ENCODE measurements around a stretch of chr3.

DNA sequence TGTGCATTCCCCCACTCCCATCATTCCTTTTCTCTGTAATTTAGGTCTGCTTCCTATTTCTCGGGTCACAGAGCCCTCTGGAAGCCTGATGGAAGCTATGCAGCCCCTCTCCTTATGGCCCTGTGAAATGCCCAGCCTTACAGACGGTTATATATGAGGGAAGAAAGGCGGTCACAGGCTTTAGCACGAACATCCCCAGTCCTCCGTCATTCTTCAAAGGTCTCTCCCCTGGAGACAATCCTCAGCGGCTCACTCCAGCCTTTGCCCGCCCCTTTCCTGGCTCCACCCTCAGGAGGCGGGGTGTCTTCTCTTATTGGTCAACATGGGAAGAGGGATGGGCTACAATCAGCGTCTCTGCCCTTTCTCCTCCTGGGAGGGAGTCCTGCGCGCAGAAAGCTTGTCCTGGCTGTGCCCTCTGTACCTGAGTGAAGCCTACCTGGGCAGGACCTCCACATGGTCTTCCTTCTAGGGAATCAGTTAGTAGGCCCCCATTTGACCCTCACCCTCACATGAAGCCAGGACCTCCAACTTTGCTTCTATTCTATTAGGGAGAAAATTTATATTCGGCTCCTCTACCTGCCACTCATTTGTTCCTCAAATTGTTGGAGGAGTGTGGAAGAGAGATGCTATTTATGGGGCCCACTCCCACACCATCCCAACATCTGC is 113.0 kb upstream of the SLC6A11 start:
- RRBS = no CpG with 5 or more reads among the region's 12 CpGs

GRCh38 chr3:10769026-10769341 is 47.0 kb upstream of the SLC6A11 start:
- RRBS = no CpG with 5 or more reads among the region's 6 CpGs

- RRBS = no CpG with 5 or more reads among the region's 4 CpGs
Measured at GRCh38 chr3:10994362-10994808, 1.8 kb downstream of the SLC6A1 start.

- RRBS = no CpG with 5 or more reads among the region's 2 CpGs
Measured at GRCh38 chr3:11005844-11006193, 13.3 kb downstream of the SLC6A1 start.

- RRBS = no CpG with 5 or more reads among the region's 5 CpGs
Measured at GRCh38 chr3:11131276-11131741, 23.0 kb upstream of the HRH1 start.

GRCh38 chr3:11288581-11289021 is 16.4 kb downstream of the ATG7 start:
- RRBS = no CpG with 5 or more reads among the region's 3 CpGs

GRCh38 chr3:11391129-11391530 is 118.9 kb downstream of the ATG7 start:
- RRBS = no CpG with 5 or more reads among the region's 2 CpGs

DNA sequence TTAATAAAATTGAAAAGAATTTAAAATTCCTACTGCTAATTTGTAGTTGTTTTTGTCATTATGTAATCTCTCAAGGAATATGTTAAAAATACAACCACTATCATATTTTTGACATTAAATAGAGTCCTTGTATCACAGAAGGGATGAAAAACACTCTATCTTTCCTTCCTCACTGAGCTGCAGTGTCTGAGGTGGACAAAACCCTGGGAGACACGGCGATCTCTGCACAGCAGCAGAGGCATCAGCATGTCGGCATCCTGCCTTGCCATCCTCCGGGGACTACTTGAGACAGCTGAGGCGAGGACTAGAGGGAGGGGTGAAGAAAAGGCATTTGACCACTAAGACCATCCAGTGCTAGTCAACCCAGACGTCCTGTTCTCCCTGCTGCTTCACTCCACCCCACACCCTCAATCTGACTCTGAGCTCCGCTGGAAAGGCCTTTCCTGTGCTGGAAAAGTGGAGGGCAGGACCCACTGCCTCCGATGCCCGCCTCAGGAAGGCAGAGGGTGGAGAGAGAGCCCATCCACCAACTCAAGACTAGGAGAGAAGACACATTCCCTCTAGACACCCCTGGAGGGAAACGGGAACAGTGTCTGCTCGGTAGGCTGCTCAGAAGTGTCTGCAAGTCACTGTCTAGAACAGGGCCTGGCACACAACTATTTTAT is 67.3 kb downstream of the VGLL4 start:
- RRBS = no CpG with 5 or more reads among the region's 11 CpGs

DNA sequence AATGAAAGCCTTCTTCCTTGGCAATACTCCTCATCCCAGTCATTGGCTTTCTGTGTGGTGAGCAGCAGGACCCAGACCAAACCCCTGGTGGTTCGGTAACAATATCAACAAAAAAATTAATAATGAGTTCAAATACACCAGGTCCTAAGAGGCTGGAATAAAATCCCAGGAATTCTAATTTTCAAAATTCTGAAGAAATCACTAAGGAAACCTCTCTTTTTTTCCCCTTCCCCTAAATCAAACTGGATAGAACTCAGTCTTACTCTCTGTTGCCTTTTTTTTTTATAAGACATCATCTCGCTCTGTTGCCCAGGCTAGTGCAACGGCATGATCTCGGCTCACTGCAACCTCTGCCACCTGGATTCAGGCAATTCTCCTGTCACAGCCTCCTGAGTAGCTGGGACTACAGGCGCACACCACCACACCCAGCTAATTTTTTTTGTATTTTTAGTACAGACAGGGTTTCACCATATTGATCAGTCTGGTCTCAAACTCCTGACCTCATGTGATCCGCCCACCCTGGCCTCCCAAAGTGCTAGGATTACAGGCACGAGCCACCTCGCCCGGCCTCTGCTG is 45.9 kb downstream of the VGLL4 start:
- RRBS = no CpG with 5 or more reads among the region's 9 CpGs

- RRBS = no CpG with 5 or more reads among the region's 3 CpGs
Measured at GRCh38 chr3:11598573-11599282, 45.0 kb downstream of the VGLL4 start.

DNA sequence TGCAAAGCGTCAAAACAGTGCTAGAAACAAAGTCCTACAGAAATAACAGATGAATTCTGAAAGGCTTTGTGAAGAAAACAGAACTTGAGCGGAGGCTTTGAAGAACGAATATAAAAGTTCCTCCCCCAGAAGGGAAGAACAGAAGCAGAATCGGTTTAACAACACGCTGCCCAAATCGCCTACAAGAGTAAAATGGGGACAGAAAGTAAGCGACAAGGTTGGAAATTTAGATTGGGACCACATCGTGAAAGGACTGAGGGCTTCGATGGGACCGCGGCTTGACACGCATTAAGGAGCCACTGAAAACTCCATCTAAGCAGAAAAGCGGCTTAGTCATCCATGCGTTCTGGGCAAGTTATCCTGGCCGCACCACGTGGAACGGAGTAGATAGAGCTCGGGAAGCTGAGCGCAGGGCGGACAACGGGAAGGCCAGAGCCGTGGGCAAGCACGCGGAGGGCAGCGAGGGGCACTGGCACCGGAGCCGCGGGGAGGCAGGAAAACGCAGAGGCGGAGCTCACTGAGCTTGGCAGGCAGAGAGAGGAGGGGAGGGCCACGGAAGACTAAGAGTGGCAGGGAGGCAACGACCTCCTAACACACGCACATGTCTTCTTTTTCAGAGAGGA is 61.2 kb upstream of the VGLL4 start:
- RRBS = no CpG with 5 or more reads among the region's 33 CpGs

DNA sequence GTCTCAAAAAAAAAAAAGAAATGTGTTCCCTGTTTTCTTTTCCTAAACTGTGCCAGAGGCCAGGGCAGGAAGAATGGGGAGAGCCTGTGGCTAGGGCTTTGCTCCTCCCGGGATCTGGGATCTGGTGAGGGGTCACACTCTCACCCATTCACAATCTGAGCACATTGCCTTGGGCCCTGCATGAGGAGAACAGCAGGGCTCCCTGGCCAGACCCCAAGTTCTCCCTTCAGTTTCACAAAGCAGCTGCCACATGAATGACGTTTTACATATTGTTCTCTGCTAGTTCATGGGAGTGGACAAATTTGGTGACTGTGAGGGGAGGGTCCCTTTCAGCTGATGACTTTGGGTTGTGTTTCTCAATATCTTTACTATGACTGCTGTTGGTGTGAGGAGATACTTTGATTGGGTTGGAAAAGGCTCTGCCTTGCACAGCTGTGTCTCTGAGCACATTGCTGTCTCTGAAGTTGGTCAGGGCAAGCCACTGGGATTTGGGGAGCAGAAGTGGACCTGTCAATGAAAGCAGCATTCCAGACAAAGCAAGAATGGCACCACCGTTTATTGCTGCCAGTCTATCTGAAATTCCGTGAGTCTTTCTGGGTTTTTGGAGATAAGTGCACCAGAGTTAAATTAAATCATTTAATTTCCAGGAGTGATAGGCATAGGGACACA is 10.5 kb downstream of the TIMP4 start:
- RRBS = no CpG with 5 or more reads among the region's 4 CpGs

DNA sequence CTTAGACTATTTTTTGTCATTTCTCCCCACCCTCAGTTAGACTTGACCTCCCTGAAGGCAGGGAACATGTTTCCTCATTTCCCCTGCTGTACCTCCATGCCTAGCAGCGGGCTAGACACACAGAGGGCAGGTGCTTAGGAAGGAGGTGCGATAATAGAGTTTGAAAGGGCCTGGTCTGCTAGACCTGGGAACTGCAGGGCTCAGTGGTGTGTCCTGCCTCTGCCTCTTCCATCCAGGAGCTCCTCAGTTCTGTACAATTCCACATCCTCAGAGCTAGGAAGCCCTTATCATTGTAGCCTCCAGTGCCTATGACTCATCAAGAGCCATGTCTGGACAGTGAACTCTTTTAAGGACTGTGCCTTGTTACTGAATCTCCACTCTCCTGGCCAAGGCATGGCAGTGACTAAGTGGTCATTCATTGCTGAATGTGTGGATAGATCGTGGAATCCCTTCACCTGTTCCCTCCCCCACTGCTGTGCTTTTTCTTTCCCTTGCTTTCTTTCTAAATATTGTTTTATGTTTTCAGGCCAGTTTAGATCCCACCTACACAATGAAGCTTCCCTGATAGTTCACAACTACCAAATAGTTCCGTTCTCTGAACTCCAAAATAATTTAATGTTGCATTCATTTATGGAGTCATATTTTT is 2.9 kb downstream of the TIMP4 start:
- RRBS = no CpG with 5 or more reads among the region's 4 CpGs

DNA sequence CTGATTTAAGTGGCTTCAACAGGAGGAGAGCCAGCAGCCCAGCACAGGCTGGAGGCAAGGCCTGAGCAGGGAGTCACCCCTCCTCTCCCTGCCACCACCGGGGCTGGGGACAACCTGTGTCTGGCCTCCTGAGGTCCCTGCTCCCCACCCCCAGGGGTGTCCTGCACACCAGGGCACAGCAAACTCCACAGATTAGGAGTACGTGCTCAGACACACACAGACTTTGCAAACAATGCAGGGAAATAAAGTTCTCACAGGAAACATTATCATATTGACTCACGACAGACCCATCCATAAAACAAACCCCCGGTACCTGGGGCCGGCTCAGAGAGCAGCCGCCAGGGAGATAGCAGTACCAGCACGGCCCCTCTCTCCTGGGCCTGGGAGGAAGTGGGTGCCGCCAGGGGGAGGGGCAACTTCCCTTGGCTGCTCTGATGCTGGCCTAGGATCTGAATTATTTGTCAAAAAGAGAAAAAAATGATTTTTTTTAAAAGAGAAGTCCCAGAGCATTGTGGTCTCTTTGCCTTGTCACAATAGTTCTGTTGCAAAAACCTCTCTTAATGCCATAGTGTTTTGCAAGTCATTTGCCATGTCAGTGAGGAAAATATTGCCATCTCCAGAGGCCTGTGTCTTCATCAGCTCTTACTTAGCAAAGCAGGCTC is 21.9 kb upstream of the TSEN2 start:
- RRBS = no CpG with 5 or more reads among the region's 8 CpGs

GRCh38 chr3:12599271-12600103 is 42.6 kb downstream of the MKRN2 start:
- RRBS = no CpG with 5 or more reads among the region's 4 CpGs

DNA sequence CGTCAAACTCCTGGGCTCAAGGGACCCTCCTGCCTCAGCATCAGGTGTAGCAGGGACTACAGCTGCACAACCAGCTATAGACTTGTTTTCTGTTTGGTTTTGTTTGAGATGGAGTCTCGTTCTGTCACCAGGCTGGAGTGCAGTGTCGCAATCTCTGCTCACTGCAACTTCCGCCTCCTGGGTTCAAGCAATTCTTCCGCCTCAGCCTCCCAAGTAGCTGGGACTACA is 12.3 kb upstream of the RAF1 start:
- RRBS = no CpG with 5 or more reads among the region's 5 CpGs

- RRBS = under 1% methylated on average over 9 of the region's 54 CpGs
Measured at GRCh38 chr3:12809990-12810902, 13.8 kb downstream of the CAND2 start.

DNA sequence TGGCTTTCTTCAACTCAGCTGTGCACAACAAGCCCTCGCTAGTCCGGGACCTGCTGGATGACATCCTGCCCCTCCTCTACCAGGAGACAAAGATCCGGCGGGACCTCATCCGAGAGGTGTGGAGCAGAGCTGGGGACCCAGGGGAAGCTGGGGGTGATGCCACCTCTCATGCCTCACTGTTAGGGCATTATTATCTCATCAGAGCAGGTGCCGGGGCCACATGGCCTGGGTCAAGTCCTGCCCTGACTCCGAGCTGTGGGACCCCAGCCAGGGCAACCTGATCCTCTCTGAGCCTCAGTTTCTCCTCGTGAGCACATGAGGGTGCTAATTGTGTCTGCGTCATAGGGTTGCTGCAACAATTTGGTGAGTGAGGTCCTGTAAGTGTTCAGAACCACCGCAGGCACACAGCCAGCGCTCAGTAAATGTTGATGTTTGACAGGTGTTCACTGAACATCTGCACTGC is 15.8 kb downstream of the RPL32 start:
- RRBS = no CpG with 5 or more reads among the region's 11 CpGs

GRCh38 chr3:12840282-12840519 is 1.2 kb downstream of the RPL32 start:
- RRBS = no CpG with 5 or more reads among the region's 5 CpGs

GRCh38 chr3:12991655-12992320 is 81.4 kb downstream of the IQSEC1 start:
- RRBS = no CpG with 5 or more reads among the region's 10 CpGs

All from renal cortical epithelial cell (primary cell).